Mesenchymal stem cell of the bone marrow (primary cell): ENCODE results near the genes NANOG, SLC2A3 and KLRF2.

DNA sequence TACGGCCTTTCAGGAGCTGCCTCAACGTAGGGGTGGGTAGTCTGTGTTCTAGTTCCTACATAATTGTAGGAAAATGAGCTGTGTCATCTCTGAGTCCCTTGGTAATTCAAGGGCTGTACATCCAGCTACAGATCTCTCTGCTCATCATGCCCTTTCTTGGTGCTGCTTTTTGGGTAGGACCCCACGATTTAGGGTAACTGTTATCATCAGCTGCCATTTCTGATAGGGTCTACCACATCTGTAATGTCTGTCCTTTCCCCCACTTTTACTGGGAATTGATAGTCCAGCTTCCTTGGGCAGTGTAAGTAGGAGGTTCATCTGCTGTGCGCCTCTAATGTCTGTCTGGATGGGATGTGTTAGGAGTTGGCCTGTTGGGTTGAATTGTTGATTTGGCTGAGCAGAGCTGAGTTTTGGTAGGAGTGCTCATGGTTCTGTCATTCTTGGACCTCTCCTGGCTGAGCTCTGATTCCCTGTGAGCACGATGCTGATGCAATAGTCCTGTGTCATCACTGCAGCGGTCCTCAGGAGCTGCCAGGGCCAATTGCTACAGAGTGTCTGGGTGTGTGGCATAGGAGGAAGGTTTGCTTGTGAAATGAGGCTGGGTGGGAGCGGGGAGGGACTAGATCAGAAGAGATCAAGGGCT, 21.0 kb downstream of the PEX5 start:
- CAGE, long polyA plus RNA, result no peak

- CAGE, long polyA plus RNA, result no peak
Measured at GRCh38 chr12:7492644-7493449, 10.7 kb downstream of the CD163 start.

DNA sequence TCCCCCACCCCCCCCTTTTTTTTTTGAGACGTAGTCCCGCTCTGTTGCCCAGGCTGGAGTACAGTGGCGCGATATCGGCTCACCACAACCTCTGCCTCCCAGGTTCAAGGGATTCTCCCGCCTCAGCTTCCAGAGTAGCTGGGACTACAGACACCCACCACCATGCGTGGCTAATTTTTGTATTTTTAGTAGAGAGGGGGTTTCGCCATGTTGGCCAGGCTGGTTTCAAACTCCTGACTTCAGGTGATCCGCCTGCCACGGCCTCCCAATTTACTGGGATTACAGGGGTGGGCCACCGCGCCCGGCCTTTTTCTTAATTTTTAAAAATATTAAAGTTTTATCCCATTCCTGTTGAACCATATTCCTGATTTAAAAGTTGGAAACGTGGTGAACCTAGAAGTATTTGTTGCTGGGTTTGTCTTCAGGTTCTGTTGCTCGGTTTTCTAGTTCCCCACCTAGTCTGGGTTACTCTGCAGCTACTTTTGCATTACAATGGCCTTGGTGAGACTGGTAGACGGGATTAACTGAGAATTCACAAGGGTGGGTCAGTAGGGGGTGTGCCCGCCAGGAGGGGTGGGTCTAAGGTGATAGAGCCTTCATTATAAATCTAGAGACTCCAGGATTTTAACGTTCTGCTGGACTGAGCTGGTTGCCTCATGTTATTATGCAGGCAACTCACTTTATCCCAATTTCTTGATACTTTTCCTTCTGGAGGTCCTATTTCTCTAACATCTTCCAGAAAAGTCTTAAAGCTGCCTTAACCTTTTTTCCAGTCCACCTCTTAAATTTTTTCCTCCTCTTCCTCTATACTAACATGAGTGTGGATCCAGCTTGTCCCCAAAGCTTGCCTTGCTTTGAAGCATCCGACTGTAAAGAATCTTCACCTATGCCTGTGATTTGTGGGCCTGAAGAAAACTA, at the start of gene NANOG:
TSS of gene NANOG (plus strand) at position 602 of the 918 bp plus-strand sequence.
- CAGE, long polyA plus RNA, result no peak

GRCh38 chr12:7935822-7936558, at the start of gene SLC2A3:
TSS of gene SLC2A3 (minus strand) at chr12:7936187.
- CAGE, long polyA plus RNA, result no peak

DNA sequence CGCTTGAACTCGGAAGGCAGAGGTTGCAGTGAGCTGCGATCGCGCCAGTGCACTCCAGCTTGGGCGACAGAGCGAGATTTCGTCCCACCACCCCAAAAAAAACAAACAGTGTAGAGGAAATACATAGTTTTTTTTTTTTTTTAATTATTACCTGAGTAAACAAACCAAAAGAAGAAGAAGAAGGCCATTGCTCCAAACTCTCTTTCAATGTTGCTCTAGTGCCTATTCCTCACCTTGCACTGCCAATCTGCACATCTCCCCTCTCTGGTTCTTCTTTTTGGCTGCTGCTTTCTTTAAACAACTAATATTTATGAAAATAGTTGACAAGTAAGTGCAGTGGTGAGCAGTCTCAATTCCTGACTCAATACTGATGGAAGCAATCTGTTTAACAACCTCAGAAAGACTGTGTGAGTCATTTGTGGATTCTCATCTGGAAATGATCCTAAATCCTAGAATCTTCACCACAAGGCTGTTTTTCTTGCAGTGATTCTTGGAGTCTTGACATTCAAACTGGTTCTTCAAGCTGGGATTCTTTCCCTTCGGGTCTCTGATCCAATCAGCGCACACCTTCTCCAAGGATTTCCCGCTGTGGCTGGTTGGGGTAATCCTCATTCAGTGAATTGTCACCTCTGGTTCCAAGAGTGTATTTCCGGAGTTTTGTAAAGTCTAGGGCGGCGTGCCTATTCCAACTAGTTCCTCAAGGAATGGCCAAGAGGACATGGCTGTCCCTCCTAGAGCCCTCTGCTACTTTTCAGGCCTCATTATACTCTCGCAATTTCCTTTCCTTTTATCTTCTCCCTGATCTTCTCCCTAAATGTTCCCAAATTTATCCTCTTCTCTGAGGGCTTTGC, 37.9 kb upstream of the FOXJ2 start:
- CAGE, long polyA plus RNA, result no peak

DNA sequence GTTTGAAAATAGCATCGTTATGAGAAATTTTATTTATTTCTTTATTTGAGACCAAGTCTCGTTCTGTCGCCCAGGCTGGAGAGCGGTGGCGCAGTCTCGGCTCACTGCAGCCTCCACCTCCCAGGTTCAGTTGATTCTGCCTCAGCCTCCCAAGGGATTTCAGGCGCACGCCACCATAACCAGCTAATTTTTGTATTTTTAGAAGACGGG, 7.2 kb downstream of the NECAP1 start:
- CAGE, long polyA plus RNA, result no peak

GRCh38 chr12:8181233-8181543, 24.4 kb downstream of the ZNF705A start:
- CAGE, long polyA plus RNA, result no peak

DNA sequence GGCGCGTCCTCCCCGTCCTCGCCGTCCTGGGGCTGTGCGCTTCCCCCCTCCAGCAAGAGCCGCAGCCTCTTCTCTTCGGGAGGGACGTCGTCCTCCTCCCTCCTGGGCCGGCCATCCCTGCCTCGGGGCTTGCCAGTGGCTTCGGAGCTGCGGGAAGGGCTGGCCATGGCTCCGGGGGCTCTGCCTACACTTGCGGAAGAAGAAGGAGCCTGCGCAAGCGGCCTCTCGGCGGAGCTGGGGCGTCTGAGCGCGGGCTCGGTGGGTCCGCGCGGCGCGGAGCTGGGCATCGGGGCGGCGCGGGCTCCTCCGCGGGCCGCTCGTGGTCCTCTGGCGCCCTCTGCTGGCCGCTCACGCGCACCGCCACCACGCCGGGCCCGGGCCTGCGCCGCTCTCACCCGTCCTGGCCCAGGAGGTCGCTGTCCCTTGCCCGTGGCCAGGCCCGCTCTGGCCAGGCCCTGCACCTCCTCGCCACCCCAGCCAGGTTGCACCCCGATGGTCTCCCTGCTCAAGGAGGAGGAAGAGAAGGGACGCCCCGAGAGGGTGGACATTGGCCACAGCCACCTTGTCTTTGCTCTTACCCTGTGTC, 59.2 kb upstream of the CLEC6A start:
- CAGE, long polyA plus RNA, result no peak

GRCh38 chr12:8904509-8904708, 9.9 kb upstream of the PHC1 start:
- CAGE, long polyA plus RNA, result no peak

DNA sequence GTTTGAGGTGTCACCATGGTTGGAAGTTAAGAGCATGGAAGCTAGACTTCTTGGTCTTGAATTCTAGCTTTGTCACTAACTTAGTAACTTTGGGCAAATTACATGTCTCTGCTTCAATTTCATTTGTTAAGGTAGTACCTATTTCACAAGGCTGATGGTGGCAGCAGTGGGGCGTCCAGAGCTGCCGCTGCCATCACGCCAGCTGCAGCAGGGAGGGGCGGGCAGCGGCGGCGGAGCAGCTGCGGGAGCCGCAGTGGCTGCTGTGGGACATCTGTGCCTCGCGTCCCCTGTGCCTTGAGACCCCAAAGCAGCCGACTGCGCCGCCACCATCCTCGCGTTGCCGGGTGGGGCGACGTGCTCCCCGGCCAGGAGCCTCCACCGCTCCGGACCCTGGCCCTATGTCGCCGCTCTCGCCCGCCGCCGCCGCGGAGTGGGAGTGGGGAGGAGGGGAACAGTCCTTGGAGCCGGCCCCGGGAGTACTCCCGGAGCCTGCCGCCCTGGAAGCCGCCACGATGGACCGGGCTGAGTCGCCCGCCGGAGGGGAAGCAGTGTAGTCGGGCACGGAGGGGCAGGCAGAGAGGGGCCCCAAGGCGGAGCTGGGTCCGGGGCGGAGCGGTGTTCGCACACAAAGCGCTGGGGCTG, 51.5 kb downstream of the A2M start:
- CAGE, long polyA plus RNA, result no peak

DNA sequence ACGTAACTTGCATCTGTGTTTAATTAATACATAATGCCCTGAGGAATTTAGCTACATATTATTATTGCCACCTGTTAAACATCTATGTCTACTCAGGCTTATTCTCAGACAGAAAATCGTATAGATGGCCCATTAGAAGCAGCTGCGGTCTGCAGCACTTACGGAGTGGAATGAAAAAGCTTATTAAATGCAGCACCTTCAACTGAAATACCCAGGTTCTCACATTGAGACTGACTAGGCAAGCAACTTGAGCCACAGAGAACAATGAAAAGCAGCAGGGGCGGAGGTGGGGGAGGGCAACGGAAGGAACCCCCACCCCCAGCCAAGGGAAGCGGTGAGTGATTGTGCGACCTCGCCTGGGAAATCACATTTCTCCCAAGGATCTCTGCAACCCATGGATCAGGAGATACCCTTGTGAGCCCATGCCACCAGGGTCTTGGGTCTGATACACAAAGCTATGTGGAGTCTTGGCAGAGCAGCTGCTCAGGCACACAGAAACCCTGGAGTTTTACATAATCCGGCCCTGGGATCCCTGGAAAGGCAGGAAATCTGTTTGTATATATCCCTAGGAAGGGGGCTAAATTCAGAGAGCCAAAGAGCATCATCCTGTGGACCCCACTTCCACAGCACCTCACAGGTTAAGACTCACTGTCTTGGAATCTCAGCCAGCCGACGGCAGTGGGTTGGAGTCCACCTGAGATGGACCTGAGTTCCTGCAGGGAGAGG, 38.1 kb downstream of the PZP start:
- CAGE, long polyA plus RNA, result no peak

- CAGE, long polyA plus RNA, result no peak
Measured at GRCh38 chr12:9284177-9284930, 76.2 kb upstream of the PZP start.

DNA sequence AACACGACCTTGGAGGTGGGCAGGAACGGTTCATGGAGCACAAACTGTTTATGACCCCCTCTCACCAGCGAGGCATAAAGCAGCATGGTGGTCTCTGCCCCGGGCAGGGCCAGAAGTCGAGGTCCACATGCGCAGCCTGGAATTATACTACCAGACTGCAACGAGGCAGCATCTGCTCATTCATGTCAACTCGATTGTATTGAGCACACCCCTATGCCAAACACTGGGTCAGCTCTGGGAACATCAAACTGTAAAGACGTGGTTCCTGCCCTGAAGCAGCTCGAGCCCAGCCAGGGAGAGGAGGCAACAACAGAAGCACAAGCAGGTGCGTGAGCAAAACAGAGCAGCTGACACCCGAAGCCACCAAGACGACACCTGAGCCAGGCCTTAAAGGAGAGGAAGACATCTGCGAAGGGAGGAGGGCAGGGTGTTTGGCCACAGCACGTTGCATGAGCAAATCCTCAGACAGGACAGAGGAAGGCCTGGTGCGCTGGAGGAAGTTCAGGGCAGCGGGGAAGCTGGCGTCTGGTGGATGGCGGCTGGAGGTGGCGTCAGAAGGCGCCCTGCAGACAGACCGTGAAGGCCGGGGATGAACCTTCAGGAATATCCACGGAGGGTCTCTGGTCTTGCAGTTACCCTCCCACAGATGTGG, 172.1 kb downstream of the KLRB1 start:
- CAGE, long polyA plus RNA, result no peak

DNA sequence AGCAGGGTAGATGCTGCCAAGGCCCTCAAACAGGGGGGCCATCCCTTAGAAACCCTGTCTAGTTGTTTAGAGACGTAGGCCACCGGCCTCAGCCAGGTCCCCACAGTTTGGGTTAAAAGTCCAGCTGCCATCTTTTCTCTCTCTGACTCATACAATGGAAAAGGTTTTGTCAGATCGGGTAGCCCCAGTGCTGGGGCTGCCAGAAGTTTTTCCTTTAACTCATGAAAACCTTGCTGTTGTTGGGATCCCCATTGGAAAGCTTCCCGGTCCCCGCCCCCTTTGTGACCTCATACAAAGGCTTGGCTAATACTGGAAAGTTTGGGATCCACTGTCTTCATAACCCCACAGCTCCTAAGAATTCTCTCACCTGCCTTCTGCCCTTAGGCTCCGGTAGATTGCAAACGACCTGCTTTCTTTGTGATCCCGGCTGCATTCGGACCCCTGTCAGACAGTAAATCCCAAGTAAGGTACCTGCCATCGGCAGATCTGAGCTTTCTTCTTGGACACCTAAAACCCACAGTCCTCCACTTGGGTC, 40.5 kb downstream of the KLRB1 start:
- CAGE, long polyA plus RNA, result no peak

DNA sequence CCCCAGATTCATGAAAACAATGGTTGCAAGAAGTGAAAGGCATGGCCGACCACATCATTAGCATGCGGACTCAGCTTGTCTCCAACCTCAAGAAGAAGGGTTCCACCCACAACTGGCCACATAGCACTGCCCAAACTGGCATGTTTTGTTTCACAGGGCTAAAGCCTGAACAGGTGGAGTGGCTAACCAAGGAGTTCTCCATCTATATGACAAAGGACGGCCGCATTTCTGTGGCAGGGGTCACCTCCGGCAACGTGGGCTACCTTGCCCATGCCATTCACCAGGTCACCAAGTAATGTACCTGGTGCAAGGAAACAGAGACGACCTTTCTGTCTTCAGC, 26.8 kb upstream of the CLEC2D start:
- CAGE, long polyA plus RNA, result no peak

GRCh38 chr12:9881212-9881768, at the start of gene KLRF2:
TSS of gene KLRF2 (plus strand) at chr12:9881489.
- CAGE, long polyA plus RNA, result no peak

DNA sequence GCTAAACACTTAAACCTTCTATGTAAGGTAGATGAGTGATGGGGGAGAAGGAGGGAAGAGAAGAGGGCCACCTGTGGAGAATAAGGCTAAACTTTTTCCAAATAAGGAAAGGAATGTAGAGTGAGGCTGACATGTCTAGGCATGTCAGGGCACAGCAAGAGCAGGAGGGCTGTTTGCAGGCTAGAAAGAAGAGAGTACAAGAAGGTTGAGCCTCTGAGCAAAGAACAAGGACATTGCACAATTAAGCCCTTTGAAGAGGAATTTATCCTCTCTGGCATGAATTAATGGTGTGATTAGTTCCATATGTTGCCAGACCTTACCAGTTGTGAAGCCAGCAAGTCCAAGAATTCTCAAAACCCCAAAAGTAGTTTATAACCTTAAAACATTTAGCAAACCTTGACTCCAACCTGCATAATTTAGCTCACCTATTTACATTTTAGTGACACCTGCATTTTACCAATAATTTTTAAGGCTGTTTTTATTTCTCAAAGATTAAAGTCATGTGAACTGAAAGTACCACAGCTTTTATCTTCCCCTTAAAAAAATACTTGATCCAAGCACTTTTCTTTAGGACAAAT, 20.9 kb downstream of the CLEC2A start:
- CAGE, long polyA plus RNA, result no peak

DNA sequence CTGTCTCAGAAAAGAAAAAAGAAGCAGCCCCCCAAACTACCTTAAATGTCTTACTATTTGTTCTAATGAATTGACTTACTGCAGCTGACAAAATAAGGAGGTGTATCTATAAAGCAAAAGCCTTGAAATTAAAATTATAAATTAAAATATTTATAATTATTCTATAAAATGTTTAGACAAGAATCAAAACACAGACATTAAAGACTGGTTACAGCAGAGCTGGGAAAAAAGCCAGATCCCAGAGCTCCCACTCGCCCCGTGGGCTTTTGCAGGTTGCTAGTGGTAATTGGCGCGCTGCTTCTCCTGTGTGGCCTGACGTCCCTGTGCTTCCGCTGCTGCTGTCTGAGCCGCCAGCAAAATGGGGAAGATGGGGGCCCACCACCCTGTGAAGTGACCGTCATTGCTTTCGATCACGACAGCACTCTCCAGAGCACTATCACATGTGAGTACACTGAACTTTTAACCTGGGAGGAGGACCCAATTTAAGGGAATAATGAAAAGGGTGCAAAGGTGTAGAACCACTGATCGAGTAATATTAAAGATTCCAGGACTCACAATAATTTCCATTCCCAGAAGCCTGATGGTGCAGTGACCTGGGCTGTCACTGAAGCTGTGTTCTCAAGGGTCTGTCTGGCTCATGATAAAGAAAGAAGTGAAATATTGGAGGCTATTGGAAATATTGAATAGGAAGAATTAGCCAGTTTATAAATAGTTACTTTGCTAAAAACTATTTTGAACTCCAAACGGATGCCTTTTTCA, 7.5 kb downstream of the TMEM52B start:
- CAGE, long polyA plus RNA, result no peak

- CAGE, long polyA plus RNA, result no peak
Measured at GRCh38 chr12:10213140-10214202, 794 bp downstream of the GABARAPL1 start.

DNA sequence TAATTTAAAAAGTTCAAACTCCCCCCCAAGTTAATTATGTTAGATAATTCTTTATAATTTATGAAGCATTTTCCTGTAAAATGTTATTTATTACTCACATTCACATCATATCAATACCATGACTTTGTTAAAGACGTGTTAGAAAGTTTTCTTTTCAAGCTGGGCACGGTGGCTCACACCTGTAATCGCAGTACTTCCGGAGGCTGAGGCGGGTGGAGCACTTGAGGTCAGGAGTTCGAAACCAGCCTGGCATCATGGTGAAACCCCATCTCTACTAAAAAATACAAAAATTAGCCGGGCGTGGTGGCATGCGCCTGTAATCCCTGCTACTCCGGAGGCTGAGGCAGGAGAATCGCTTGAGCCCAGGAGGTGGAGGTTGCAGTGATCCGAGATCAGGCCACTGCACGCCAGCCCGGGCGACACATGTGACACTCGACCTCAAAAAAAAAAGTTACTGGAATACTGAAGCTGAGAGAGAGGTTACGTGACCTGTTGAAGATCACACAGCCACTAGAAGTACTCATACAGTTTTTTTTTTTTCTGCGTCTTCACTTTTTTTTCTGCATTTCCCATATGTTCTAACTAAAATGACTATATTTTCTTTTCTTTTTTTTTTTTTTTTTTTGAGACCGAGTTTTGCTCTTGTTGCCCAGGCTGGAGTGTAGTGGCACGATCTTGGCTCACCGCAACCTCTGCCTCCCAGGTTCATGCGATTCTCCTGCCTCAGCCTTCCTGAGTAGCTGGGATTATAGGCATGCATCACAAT, 3.4 kb downstream of the GABARAPL1 start:
- CAGE, long polyA plus RNA, result no peak